Cardiac septum (tissue), 1 donor: ENCODE measurements around a stretch of chr19.

- PRO-cap, result no peak
Observed at GRCh38 chr19:58549925-58550975, 4.7 kb downstream of the CHMP2A start.

DNA sequence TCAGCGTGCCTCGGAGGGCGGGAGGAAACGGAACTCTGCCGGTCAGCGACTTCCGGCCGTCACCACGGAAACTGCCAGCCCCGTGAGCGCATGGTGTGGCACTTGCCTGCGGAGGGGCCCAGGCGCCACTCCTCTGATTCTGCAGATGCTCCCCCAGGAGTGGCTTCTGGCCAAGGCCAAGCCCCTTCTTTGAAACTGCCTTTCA lies 1.1 kb upstream of the UBE2M start:
- PRO-cap, result bidirectional peak, plus-strand start at position 96 of the sequence, minus-strand start outside the sequence